Measurements from ENCODE around the genes PRAP1, CYP2E1 and FRG2B.

DNA sequence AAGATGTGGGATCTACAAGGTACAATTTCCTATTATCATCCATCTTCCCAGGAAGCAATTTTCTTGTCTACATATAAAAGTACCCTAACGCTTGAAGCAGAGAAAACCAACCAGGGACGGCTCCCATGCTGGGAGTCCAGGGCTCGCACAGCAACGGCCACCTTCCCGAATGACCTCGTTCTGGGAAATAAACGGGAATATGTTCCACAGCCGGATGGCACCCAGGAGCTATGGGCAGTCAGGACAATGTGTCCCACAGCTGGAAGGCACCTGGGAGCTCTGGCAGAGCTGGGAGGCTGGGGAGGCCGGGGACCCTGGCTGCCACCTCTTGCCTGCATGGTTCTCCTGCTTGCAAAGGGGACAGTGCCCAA is 21.9 kb upstream of the INPP5A start:
- PRO-cap: no peak

DNA sequence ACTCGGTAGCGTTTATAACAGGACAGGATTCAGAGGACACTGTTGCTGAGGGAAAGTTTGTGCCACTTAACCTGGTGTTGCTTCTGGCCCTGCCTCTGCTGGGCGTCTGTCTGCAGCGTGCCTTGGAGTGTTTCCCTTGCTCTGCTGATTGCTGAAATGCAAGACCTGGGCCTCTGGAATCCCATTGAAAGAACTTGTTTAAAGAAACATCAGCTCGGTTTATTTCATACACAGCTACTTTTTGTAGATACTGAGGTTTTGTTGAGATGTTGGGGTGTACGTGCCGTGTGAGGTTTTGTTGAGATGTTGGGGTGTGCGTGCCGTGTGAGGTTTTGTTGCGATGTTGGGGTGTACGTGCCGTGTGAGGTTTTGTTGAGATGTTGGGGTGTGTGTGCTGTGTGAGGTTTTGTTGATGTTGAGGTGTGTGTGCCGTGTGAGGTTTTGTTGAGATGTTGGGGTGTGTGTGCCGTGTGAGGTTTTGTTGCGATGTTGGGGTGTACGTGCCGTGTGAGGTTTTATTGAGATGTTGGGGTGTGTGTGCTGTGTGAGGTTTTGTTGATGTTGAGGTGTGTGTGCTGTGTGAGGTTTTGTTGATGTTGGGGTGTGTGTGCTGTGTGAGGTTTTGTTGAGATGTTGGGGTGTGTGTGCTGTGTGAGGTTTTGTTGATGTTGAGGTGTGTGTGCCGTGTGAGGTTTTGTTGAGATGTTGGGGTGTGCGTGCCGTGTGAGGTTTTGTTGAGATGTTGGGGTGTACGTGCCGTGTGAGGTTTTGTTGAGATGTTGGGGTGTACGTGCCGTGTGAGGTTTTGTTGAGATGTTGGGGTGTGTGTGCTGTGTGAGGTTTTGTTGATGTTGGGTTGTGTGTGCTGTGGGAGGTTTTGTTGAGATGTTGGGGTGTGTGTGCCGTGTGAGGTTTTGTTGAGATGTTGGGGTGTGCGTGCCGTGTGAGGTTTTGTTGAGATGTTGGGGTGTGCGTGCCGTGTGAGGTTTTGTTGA is 35.4 kb downstream of the INPP5A start:
- PRO-cap: no peak

- PRO-cap: no peak
Measured at GRCh38 chr10:132722936-132723560, 62.9 kb downstream of the NKX6-2 start.

DNA sequence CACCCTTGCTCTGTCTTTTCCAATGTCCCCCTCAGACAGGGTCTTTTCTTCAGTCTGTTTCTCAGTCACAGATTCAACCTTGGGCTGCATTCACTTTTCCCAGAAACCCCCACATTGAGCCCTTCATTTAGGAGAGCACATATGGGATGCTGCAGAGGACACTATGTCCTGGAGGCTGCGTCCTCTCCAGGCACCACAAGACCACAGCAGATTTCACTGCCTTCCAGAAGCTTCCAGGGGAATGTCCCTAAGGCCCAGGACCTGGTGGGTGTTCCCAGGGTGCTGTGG is 57.0 kb upstream of the NKX6-2 start:
- PRO-cap: no peak

- PRO-cap: no peak
Measured at GRCh38 chr10:132912304-132913020, 29.9 kb downstream of the CFAP46 start.

DNA sequence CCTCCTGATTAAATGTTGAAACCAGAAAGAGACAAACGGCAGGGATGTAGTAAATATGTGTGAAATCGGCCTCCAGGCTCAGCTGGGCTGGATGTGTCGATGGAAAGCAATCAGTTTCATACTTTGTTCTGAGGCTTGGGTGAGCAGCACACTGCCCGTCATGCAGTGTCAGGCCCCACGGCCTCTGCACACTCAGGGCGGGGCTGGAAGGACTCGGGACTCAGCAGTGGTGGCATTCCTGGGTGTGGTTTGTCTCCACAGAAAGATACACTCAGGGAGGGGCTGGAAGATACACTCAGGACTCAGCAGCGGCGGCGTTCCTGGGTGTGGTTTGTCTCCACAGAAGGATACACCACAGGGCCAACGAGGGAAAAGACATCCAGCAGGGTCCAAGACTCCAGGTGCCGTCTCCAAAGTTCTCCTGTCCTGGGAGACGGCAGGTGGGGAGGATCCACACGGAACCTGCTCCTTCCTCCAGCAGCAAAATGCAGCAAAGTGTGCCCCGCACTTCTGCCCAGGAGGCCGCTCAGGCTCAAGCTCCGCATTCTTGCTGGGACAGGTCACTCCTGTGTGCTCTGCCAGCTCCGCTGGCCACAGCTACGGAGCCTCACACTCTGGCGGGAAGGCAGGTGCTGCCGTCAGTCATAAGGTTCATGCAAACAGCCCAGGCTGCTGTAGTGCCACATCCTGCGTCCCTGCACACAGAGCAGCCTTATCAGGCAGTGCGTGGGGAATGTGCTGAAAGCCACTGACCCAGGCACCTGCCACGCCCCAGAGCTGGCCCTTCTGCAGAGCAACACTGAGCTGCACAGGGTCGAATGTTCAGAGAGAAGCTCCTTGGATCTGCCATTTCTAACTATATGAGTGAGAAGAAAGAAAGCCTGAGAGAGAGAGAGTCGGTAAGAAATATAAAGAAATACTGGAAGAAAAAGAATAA is 22.3 kb downstream of the ADGRA1 start:
- PRO-cap: no peak

DNA sequence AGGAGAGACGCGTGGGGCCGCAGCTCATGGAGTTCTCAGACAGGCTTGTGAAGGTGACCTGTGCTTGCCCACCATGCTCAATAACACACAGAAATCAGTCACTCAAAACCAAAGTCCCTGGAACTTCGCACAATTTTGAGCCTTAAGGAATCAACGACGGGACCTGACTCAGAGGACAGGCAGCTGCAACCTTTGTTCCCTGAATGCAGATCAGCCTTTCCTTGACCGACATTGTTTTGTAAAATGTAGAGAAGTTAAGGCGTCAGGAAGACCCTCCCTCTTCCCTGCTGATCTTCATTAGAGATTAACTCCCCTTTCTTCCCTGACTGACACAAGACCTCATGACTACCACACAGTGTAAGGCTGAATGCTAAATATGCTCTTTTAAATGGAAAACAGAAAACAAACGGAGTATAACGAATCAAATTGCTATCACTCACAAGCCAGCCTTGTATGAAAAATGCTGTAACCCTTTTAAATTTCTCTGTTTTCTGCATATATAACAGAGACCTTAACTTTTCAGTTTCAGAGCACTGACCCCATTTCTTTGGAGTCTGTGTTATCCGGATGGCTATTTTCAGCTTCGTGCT is 8.3 kb upstream of the KNDC1 start:
- PRO-cap: bidirectional peak, plus-strand start at position 318 of the sequence, minus-strand start at position 205 of the sequence

- PRO-cap: no peak
Measured at GRCh38 chr10:133236802-133237326, 791 bp upstream of the VENTX start.

- PRO-cap: no peak
Measured at GRCh38 chr10:133251456-133252208, 14.0 kb downstream of the VENTX start.

- PRO-cap: no peak
Measured at GRCh38 chr10:133347120-133348194, at the start of gene PRAP1. Gene PRAP1, plus strand, starts transcription at chr10:133347373.

- PRO-cap: no peak
Measured at GRCh38 chr10:133388881-133389476, 5.0 kb upstream of the MTG1 start.

DNA sequence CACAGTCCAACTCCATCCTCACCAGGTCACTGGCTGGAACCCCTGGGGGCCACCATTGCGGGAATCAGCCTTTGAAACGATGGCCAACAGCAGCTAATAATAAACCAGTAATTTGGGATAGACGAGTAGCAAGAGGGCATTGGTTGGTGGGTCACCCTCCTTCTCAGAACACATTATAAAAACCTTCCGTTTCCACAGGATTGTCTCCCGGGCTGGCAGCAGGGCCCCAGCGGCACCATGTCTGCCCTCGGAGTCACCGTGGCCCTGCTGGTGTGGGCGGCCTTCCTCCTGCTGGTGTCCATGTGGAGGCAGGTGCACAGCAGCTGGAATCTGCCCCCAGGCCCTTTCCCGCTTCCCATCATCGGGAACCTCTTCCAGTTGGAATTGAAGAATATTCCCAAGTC is at the start of gene CYP2E1:
Gene CYP2E1 (plus strand): TSS at position 205 of the 404 bp plus-strand sequence.
- PRO-cap: no peak

- PRO-cap: no peak
Measured at GRCh38 chr10:133626514-133627198, at the start of gene FRG2B. Gene FRG2B, minus strand, starts transcription at chr10:133626795.

DNA sequence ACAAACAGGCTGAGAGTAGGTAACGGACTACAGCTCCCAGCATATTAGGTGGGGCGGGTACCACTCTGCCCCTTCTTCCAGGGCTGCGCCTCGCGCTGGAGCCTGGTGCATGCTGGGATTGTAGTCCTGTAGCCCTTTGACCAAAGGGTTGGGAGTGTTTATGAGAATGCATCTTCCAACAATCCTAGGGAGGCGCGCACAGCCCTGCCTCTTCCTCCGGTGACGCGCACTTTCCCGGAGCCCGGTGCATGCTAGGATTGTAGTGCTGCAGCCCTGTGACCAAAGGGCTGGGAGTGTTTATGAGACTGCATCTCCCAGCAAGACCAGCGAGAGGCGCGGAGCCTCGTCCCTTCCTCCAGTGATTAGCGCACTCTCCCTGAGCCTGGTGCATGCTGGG is 22.4 kb upstream of the FRG2B start:
- PRO-cap: no peak

Measured in endodermal cell (in vitro differentiated cells).